Mesothelial cell of epicardium (in vitro differentiated cells): Measurements from ENCODE around the genes TGDS and ABCC4.

- PRO-cap: no peak
Observed at GRCh38 chr13:93216182-93216781, 10.3 kb upstream of the GPC6 start.

DNA sequence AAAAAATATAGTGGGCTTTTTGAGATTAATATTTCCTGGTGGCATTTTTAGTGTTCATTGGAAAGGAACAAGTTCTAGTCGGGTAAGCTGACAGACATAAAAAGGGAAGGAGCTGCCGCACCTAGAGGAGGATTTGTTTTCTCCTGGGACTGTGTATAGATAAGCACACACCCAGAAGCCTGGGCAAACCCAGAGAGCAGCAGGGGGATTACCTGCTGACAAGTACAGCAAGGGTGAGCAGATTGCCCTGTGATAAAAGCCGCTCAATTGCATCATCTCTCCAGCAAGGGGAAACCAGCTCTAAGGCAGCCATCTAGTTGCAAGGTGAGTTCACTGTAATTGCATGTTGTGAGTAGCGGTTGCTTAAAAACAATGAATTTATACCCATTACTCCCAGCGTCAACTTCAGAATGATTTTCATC is 46.1 kb downstream of the DCT start:
- PRO-cap: no peak

GRCh38 chr13:94595972-94596499 is at the start of gene TGDS:
Gene TGDS, minus strand, starts transcription at chr13:94596152.
- PRO-cap: unidirectional peak, minus-strand start at chr13:94596241

DNA sequence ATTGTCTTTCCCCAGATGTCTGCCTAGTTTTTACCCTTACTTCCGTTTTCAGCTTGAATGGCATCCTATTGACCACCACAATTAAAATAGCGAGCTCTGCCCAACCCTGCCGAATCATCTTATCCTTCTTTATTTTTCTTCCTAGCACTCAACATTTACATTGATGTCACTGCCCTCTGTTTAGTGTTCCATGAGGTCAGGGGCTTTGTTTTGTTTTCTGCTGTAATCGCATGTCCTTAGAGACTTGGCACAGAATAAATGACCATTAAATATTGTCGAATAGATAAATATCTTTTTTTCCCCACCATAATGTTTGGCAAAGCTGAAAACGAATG is 1.4 kb upstream of the TGDS start:
- PRO-cap: no peak

DNA sequence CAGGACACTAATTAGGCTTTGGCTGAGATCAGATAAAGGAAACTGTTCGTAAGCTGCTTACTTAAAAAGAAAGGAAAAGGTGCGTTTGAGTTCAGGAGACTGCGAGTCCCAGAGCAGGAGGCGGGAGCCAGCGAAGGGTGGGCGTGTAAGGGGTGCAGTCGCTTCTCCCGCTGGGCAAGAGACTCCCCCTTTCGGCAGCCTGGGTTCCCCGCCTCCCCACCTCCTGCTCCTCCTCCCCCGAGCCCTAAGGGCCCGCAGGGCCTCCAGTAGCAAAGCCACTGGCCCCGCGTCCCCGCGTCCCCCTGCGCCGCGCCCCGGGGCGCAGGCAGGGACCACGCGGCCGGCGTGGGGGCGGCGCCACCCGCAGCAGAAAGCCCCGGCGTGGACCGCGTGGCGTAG is 530 bp downstream of the ABCC4 start:
- PRO-cap: no peak

GRCh38 chr13:95301121-95301997 is at the start of gene ABCC4:
Gene ABCC4, minus strand, starts transcription at chr13:95301451.
- PRO-cap: no peak

DNA sequence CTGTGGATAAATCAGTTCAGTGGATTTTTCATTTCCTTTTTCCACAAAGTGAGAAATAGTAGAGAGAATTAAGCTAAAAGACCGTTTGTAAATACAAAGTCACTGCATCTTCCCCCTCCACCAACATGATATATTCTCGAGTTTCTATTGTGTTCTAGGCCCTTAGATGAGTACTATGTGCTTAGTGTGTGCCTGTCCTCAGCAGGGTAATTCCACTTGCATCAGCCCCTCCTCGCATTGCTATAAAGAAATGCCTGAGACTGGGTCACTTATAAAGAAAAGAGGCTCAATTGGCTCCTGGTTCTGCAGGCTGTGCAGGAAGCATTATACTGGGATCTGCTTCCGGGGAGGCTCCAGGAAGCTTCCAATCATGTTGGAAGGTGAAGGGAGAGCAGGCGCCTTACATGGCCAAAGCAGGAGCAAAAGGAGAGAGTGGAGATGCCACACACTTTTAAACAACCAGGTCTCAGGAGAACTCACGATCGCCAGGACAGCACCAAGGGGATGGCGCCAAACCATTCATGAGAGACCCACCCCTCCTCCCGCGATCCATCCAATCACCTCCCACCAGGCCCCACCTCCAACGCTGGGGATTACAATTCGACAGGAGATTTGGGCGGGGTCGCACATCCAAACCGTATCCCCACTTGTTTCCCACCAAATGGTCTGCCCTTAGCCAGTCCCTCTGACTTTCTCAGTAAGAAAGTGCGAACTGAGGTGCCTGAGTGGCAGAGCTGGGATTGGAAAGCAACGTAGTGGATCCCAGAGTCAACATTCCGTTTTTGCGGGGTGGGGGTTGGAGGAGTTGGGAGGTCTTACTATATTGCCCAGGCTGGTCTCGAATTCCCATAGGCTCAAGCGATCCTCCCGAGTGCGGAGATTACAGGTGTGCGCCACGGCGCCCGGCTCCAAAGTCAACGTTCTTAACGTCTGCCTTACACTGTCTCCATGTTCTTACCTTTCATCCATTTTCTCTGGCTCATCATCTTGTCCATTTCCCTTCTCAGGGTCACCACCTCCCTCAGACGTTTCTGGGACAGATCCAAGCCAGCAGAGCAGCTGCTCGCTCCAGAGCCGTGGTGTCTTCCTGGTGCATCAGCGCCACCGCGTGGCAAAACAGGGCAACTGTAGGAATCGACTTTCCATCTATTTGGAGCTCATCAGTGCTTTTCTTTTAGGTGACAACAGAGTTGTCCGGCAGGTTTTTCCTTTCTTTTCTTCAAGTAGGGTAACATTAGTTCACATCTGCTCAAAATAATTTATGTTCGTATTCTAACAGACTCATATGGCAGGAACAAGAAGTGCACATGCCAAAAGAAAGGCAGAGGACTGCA is 102.6 kb upstream of the ABCC4 start:
- PRO-cap: no peak

GRCh38 chr13:95587235-95588034 is 34.9 kb downstream of the CLDN10 start:
- PRO-cap: no peak

DNA sequence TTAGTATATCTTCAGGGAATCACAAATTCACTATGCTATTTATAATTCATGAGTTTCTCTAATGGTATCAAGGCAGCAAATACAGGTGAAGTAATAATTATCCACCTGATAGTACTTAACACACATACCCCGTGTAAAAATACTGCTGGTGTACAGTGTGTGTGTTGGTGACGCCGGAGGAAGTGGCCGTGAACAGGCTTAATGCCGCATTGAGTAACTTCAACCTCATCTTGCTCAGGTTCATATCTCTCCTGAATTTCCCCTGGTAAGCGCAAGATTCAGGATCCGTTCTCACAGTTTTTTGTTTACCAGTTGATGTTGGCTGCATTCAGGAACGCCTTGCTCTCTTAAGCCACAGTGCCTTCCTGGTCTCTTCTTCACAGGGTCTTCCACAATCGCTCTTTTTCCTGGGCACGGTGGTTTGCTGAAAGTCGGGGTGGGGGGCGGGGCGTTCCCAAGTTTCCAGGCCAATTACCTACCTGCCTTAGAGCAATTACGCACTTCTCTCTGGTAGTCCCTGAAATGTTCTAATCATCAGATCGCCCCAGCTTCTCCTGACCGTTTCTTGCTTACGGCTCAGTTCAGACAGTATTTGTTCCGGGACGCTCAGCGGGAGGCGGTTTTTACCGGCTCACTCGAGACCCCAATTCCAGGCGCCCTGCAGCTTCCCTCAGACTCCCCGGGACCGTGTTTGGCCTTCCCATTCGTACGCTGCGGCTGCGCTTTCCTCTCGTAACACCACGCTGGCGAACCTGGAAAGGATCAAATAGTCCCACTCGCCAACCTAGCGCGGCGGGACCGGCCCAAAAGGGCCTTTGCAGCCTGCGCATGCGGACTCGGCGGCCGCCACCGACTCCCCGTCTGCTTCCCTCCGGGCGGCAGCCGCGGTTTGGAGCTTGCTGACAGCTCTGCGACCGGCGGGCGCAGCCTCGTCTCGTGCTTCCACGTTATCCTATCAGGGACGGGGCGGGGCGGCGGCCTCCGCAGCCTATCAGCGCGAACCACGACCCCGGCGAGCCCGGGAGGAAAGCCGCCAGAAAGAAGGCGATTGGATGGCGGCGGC is 591 bp upstream of the DNAJC3 start:
- PRO-cap: unidirectional peak, minus-strand start at position 567 of the sequence; bidirectional peak, plus-strand start outside the sequence, minus-strand start at position 891 of the sequence

GRCh38 chr13:97259575-97260713 is 37.8 kb downstream of the MBNL2 start:
- PRO-cap: no peak

DNA sequence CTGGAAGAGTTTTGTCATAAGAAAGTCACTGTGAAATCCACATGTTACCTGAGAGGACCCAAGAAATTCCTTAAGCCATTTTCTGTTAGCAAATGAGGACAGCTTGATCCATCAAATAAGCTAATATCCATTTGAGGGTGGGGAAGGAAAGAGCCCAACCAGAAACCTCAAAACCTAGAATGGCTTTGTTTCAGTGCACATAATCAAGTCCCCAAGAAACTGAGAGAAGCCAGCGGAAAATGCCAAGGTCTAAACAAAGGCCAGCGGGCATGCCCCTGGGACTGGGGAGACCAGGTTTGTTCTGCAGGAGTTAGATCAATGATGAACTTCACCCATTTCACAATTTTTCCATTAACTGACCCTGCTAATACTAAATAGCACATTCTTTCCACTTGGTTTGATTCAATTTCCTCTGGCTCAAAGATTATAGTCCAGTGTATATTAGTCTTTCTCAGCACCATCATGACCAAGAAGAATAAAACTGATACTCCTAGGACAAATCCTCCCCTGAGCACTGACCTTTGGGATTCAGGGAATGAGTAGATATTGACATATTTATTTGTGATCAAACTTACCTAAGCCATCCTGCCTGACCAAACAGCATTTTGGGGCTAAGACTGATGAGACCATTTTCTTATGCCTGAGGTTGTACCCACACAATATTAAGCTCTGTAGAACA is 66.3 kb downstream of the MBNL2 start:
- PRO-cap: no peak

DNA sequence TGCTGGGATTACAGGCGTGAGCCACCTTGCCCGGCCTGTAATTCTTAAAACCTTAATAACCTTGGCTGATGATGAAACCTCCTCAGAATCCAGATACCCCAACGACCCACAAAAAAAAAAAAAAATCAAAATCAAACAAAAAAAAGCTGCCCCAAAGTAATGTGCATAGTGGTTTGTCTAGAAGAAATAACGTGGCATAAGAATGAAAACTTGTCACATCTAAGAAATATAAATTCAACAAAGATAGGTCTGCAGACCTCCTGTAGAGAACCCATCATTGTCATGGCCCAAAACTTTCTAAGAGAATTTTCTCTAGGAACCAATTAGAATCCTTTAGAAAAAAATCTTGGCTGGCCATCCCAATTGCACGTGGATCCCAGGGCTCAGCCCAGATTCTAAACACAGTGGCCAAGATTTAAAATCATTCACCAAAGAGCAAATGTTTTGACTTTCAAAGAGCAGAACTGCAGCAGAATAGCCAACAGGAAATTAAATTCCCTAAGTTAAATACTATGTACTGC is 21.2 kb downstream of the IPO5 start:
- PRO-cap: no peak

GRCh38 chr13:98026317-98027095 is 73.0 kb downstream of the IPO5 start:
- PRO-cap: no peak

DNA sequence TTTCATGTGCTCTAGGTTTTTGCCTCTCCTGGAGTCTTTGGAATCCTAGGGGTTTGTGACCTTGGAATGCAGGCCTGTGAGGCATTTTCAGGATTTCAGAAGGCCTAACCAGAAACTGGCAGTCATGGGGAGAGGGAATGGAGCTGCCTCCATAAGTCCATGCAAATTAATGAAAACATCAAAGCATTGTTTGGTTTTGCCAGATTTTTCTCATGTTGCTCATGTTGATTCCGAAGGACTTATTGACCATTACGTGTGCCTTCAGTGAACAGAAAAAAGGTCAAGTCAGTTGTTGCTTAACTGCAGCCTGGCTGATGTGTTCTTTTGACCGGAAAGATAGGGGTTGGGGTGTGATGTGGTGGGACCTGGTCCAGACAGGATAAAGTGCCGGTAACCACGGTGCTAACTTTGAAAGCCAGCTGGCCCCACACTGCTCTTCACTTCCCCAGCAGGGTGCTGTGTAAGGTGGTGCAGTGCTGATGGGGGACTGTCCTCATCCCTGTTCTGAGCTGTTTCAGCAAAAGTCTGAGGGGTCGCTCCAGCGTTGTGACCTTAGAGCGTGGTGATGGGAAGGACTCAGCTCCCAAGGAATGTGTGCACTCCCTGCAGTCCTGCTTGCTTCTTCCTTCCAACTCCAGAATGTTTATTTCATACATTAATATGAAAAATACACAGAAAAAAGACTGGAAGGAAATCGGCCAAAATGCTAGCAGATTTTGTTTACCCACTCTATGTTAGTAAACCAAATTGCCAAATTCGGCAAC is 3.5 kb downstream of the RNF113B start:
- PRO-cap: no peak

DNA sequence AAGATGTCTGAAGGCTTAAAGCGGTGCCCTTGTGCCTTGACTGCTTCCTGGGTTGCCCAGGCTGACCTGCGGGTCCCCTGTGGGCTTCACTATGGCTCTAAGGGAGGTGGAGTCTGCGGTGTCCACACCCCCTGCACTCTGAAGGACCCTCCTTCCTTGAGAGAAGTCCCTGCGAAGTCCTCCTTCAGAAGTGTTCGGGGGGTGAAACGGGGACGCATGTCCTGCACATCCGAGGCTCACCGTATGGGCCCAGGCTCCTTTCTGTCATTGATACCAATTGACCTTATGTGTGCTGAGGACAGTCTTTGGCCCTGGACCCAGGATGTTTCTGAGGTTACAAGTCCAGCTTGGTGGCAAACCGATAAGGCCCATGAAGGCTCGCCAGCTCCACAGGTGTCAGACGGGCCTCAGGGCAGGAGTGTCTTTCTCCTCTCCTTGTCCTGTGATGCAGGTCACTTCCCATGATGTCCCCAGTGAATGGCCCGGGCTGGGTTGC is 11.6 kb upstream of the RNF113B start:
- PRO-cap: no peak

DNA sequence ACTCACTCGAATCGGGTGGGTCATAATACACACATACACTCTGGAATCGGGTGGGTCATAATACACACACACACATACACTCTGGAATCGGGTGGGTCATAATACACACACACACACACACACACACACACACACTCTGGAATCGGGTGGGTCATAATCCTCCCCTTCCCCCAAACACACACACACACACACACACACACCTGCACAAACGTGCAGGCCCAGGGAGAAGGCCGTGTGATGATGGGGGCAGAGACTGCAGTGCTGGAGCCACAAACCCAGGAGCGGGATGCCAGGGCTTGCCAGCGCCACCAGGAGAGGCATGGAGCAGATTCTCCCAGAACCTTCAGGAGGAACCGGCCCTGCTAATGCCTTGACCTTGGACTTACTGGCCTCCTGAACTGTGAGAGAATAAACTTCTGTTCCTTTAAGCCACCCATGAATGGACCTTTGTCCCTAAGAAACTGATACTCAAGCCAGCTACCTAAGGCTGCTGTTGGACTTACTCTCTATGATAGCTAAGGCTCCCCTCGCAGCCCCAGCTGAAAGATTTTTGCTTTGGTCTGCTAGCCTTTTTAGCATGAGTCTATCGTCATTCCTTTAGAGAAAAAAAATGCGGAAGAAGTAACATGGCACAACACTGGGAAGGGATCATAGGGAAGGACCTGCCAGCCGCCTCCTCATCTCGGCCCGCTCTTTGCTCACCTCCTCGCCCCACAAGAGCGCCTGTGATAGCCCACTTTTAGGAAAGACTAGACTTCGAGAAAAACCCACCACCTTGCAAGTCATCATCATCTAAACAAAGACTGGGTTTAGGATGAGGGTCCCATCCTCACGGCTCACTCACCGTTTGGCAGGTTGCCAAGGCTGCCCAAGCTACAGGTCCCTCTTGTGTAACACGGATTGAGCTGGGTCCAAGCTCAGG is 136.3 kb upstream of the RNF113B start:
- PRO-cap: no peak

GRCh38 chr13:98315503-98315980 is 138.5 kb upstream of the RNF113B start:
- PRO-cap: no peak

DNA sequence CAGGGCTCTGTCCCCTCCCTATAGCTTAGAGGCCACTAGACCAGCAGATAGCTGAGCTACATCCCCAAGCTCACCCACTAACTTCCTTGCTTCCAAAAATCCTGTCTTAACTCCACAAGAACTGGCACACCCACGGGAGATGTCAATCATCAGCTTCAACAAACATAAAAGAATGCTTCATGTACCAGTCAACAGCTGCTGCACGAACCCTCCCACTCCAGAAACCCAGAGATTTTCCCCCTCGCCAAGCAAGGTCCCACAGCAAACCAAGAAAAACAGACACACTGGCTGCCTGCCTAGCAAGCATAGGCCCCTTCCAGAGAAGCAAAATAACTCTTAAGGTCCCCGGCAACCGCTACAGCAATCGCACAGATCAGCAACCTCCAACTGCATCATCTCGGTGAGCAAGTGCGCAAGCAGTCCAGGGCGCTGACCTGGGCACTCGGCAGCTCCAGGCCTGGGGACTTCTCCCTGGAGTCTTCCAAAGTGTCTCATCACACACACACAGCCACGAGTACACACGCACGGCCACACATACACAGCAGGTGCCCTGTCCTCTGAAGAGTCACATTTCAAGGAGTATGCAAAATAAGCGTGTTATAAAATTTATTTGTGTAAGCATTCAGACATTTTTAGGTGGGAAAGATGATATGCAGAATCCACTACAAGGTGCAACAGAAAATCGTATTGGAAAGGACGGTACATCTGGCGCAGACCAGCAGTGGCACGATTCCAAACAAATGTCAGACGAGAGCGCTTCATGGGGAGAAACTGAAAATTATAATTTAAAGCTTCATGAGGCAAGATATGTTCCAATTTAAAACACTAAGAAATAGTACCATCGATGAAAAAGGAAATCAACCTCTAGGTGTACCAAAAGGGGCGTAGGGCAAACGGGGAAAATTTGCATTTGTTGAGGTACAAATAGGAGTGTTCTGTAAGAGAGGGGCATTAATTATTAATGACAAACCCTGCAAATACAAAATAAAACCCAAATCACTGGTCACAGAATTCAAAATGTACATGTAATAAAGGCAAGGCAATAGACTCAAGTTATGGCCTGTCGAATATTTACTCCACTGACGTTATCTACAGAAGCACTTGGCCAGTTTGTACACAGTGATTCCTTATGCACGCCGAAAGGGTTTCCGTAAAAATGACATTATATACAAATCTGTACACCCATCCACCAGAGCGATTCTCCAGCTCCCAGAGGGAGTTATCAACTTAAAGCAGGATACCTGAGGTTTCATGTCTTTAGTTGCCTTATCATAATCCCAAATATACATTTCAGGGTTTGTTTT is 124.9 kb downstream of the STK24 start:
- PRO-cap: no peak

DNA sequence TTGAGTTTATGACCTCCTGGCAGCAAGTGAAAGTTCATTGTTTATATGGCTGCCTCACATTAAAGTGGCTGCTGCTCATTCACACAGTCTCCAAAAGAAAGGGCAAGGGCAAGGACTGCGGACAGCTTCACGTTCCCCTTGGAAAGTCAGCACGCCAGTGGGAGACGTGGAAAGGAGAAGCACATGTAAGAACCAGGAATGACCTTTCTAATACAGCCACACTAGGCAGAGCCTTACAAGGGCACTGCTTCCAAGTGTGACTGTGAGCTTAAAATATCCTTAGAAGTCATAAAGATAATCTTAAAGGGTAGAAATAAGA is 73.5 kb downstream of the STK24 start:
- PRO-cap: no peak

- PRO-cap: no peak
Observed at GRCh38 chr13:98592291-98592737, 15.4 kb upstream of the STK24 start.